ENCODE measurements around a stretch of chr10.

DNA sequence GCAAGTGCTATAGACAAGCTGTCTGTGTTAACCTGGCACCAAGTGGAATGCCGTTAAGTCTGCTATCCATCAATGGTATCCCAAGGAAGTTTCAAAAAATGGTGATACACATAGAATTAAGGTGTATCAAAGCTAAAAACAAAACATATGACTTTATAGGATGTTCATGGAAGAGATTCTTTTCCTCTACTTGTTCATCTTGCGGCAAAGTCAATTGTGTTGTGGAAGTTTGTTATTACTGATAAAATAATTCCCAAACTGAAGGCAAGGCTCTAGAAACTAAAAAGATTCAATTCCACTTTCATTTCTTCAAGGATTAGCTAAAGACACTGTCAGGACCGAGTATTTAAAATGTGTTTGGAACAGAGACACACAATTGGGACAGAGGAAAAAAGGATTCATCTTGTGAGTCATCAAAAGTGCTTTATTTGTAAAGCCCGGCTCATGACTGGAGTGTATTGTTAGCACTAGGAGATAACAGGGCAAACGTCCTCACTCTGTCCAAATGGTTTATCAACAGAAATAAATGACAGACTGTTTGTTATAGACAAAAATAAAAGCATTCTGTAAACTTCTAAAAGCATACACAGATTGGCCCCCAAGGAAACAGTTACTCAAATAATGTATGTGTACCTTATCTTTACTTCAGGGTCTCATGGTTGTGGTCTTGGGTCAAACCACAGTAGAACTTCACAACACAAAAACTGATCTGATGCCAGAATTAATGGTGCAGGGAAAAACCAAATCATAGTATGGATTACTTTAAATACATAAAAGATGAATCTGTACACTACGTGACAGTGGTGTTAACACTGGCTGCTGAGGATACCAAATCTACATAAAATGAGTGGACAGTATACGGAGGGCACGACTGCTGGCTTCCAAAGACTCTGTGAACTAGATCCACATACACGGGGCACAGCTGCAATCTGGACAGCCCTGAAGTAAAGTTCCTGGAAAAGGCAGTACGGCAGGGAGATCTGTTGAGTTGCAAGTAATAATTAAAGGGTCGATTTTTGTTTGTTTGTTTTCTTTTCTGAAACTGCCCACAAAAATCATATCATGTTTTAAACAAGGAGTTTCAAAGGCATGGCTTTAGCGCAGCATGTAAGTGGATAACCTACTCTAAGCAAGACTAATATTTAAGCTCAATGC is 179.4 kb downstream of the PIP4K2A start:
- RAMPAGE, long total RNA: no peak
- RRBS: no CpG with 5 or more reads among the region's 12 CpGs

GRCh38 chr10:22598388-22598753 is 116.0 kb downstream of the PIP4K2A start:
- RAMPAGE, long total RNA: no peak
- RRBS: no CpG with 5 or more reads among the region's 2 CpGs

DNA sequence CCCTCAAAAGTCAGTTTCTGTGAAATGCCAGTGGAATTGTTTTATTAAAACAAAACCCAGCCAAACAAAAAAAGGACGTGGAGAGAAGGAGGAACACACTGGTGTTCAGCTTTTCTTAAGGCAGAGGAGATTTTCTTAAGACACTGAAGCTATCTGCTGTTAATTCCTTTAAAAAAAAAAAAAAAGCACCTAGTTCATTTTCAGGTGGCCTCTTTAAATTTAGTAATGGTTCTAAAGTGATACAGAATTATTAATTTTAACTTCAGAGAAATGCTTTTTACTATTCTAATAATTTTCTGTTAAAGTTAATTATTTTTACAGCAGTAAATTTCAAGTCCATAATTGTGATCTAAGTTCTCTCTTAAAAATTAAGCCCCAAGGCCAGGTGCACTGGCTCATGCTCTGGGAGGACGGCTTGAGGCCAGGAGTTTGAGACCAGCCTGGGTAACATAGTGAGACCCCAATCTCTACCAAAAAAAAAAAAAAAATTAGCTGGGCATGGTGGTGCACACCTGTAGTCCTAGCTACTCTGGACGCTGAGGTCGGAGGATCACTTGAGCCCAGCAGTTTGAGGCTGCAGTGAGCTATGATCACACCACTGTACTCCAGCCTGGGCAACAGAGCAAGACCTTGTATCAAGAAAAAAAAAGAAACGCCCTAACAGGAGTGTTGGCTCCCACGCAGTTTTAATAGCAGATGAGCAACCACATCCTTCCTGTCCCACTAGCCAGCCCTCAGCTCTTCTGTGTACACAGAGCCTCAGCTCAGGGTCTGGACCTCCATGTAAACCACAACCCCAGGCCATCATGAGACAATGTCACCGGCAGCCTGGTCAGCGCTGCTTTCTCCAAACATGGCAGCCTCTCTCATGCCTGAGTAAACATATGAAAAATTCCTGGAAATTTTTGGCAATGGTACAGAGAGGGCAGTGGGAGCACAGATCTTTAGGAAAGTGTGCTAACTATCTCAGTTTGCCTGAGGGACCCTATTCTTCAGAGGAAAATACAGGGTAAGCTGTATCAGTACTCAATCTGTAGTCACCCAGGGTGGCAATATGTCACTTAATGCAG is 108.4 kb downstream of the PIP4K2A start:
- RAMPAGE, long total RNA: no peak
- RRBS: no CpG with 5 or more reads among the region's 8 CpGs

GRCh38 chr10:22625426-22626113 is 88.8 kb downstream of the PIP4K2A start:
- RAMPAGE, long total RNA: no peak
- RRBS: no CpG with 5 or more reads among the region's 9 CpGs

DNA sequence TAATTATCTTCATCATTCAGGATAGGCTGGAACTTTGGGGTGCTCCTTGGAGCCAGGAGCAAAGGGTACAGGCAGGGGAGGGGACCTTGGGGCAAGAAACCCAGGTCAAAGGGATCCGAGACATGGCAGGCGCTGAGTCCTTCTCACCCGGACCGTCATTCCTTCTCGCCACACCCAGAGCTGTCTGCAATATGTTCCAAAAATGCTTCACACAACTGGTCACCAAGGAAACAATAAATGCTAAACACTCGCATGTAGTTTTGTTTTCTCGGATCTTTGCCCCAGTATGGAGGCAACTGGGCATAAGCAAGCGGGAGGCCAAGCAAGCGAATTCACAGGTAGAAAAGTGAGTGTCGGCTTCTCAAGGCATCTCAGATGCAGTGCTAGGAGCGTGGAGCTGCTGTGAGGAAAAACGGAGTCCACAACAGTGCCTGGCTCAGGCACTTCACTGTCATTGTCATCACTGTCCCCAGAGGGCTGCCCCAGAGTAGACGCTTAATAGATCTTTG is 80.8 kb downstream of the PIP4K2A start:
- RAMPAGE, long total RNA: no peak
- RRBS: no CpG with 5 or more reads among the region's 13 CpGs

- RAMPAGE, long total RNA: no peak
- RRBS: no CpG with 5 or more reads among the region's 4 CpGs
Observed at GRCh38 chr10:22683048-22683414, 31.3 kb downstream of the PIP4K2A start.

GRCh38 chr10:23367757-23368801 is 23.5 kb upstream of the C10orf67 start:
- RAMPAGE, long total RNA: no peak
- RRBS: no CpG with 5 or more reads among the region's 6 CpGs

- RAMPAGE, long total RNA: no peak
- RRBS: 2% methylated on average over 21 of the region's 42 CpGs
Observed at GRCh38 chr10:23439604-23439863, 659 bp downstream of the OTUD1 start.

DNA sequence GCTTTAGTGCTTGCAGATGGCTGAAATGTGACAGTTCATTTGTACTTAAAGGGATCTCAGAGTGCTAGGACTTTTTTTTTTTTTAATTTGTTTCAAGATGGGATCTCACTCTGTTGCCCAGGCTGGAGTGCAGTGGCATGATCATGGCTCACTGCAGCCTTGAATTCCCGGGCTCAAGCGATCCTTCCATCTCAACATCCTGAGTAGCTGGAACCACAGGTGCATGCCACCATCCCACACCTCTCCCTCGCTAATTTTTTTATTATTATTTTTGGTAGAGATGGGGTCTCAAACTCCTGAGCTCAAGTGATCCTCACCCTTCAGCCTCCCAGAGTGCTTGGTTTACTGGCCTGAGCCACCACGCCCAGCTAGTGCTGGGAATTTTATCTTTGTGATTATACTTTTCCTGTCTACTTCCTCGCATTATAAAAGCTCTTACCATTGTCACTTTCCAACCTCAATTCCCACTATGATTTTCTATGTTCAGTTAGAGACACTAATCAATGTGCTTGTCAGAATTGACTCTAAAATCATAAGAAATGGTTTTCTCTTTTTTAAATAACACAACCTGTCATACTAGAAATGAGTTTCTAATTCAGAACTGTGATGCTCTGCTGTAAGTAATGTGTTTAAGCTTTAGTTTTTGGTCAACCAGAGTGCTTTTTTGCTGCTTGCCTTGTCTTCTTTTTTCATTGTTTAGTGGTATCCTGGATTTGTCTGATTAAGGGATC is 7.9 kb downstream of the OTUD1 start:
- RAMPAGE, long total RNA: no peak
- RRBS: no CpG with 5 or more reads among the region's 5 CpGs

- RAMPAGE, long total RNA: no peak
- RRBS: no CpG with 5 or more reads among the region's 2 CpGs
Observed at GRCh38 chr10:23448584-23449143, 9.8 kb downstream of the OTUD1 start.

GRCh38 chr10:24115893-24116194 is 93.1 kb upstream of the KIAA1217 start:
- RAMPAGE, long total RNA: no peak
- RRBS: no CpG with 5 or more reads among the region's 3 CpGs

DNA sequence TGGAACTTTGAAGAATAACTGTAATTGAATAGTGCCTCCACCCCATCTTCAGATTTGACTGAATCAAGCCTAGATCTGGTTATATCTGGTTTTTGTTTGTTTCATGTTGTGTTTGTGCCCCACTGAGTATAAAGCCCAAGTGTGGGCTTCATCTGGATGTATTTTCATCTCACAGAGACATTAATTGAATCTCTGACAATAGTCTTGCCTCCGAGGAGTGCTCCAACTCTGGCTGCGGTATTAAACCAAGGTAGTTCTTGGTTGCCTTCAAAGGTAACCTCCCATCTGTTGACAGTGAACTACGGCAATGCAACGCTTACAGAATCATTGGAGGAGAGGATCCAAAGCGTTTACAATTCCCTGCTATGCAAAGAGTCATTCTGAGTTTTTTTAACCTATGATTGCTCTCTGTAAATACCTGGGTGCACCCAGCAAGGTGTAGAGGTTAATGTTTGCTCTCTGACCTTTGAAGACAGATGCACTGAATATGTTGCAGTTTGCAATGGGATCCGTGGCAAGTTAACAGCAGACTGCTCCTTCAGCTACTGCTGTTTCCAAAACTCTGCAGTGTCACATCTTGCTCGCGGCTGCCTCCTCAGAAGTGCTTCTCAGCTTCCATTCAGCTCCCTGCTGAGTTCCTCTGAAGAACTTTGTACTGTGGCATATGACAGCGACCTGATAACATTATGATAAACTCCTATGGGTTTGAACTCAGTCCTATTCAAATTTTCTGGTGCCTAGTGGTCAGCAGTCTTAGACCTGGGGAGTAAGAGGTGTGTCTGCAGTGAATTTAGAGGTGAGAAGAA is 28.9 kb downstream of the KIAA1217 start:
- RAMPAGE, long total RNA: no peak
- RRBS: no CpG with 5 or more reads among the region's 9 CpGs

DNA sequence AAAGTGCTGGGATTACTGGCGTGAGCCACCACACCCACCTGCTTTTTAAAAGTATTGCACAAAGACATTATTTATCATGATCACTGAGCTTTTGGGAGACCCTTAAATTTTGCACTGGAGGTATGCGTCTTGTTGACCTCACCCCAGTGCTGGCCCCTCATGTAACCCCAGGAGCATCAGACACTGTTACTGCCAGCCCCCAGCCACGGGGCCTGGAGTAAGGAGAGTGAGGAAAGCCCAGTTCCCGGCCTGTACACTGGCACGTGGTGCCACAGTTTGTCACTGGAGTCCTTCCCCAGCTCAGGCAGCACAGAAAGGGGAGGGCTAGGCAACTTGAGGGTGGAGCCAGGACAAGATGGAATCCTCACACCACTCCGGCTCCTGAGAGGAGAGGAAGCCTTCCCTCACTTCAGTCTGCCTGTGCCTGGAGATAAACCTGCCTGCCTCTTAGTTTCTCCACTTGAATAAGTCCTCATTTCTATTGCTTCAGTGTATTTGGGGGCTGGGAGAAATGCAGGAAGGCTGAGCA is 175.9 kb downstream of the KIAA1217 start:
- RAMPAGE, long total RNA: no peak
- RRBS: no CpG with 5 or more reads among the region's 6 CpGs

GRCh38 chr10:24467160-24467605 is 256.5 kb downstream of the ARHGAP21 start:
- RAMPAGE, long total RNA: no peak
- RRBS: no CpG with 5 or more reads among the region's 2 CpGs

GRCh38 chr10:24494325-24494597 is 229.4 kb downstream of the ARHGAP21 start:
- RAMPAGE, long total RNA: no peak
- RRBS: no CpG with 5 or more reads among the region's 5 CpGs

GRCh38 chr10:24550790-24551114 is 172.9 kb downstream of the ARHGAP21 start:
- RAMPAGE, long total RNA: no peak
- RRBS: no CpG with 5 or more reads among the region's 6 CpGs

DNA sequence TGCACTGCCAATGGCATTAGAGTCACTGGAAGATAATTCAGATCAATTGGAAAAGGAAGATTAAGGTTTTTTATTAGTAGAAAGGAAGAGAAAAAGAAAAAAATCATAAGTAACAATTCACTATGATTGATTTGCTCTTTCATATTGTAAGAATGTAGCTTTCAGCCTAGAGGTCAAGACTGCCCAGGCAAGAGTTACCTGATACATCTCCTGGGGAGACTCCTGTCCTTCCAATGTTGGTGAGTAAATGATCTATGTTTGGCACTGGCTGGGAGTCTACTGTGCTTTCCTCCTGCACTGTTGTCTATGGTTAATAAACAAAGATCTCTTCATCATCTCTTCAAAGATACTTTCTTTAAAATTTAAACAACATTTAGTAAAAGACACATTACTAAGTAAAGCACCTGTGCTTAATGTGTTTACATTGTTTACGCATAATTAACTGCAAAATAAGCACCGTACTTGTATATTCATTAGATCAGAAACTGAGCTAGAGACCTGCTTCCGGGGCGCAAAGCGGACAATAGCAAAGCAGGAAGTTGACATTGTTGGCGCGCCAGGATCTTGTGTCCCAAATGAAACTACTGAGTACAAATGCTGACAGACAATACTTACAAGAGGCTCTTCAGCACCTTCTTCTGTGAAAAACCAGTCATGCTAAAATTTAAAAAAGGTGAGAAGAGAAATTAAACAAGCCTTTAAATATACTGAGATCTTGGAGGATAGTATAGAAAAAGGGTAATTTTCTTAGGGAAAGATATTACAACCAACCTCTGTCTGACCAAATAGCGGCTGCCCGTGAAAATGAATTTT is 132.5 kb downstream of the ARHGAP21 start:
- RAMPAGE, long total RNA: no peak
- RRBS: no CpG with 5 or more reads among the region's 9 CpGs

- RAMPAGE, long total RNA: no peak
- RRBS: no CpG with 5 or more reads among the region's 2 CpGs
Observed at GRCh38 chr10:24664939-24665657, 58.6 kb downstream of the ARHGAP21 start.

- RAMPAGE, long total RNA: no peak
- RRBS: no CpG with 5 or more reads among the region's 3 CpGs
Observed at GRCh38 chr10:24722429-24722496, 1.4 kb downstream of the ARHGAP21 start.

DNA sequence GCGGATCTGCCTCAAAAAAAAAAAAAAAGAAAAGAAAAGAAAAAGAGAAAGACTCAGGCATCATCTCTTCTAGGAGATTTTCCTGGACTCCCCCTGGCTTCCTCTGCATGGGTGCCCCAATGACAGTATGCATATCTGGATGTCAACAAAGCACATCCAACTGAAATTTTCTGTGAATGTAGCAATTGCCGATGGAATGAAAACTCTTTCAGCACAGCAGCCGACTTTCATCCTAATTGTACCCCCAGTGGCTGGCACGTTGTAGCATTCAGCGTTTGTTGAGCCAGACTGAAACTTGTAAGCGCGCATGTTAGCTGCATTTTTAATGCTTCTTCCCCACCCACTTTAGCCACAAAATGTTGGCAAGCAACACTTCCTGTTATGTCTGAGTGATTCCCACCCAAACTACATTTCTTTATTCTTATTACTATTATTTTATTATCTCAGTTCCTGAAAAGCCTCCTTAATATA is 70.2 kb downstream of the PRTFDC1 start:
- RAMPAGE, long total RNA: no peak
- RRBS: no CpG with 5 or more reads among the region's 7 CpGs

Data from cardiac muscle cell (in vitro differentiated cells and primary cell).